ENCODE data around the genes PTPRG and FEZF2.

GRCh38 chr3:59678024-59678433 lies 628.2 kb upstream of the CFAP20DC start:
- PRO-cap, 2 experiments = no peak in any of the 2 experiments

GRCh38 chr3:59758954-59759418 lies 709.2 kb upstream of the CFAP20DC start:
- PRO-cap, 2 experiments = no peak in any of the 2 experiments

GRCh38 chr3:60081689-60082131 lies 1031.9 kb upstream of the CFAP20DC start:
- PRO-cap, 2 experiments = no peak in any of the 2 experiments

DNA sequence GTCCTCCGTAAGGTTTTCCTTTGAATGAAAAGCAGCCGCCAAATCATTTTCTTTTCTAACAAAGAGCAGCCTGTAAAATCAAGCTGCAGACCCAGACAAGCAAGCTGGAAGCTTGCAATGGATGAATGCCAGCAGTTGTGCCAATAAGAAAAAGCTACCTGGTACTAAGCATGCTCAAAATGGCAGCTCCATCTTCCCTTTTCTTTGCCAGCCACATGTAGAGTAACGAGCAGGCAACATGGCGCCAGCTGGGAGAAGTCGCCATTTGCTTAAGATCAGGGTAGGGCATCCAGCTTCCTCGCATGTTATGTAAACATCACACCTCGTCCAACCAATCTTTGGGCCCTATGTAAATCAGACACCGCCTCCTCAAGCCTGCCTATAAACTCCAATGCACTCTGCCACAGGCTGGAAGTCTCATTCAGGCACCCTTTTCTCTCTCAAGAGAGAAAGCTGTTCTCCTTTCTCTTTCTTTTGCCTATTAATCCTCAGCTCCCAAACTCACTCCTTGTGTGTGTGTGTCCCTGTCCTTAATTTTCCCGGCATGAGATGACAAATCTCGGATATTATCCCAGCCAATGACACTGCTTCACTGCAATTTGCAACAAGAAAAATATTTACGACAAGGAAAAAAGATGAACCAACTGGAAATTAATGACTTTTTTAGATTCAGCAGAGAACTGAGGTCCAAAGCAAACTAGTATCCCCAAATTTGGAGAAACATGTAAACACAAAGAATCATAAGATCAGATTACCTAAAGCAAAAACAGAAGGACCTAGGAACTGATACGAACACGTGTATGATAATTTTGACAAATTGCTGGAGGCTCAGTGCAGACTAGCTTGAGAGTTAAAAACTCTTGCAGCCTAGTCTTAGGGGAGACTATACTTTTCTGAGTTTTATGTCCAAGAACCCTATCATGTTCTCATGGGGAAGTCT lies 973.7 kb downstream of the FHIT start:
- PRO-cap, 2 experiments = no peak in any of the 2 experiments

DNA sequence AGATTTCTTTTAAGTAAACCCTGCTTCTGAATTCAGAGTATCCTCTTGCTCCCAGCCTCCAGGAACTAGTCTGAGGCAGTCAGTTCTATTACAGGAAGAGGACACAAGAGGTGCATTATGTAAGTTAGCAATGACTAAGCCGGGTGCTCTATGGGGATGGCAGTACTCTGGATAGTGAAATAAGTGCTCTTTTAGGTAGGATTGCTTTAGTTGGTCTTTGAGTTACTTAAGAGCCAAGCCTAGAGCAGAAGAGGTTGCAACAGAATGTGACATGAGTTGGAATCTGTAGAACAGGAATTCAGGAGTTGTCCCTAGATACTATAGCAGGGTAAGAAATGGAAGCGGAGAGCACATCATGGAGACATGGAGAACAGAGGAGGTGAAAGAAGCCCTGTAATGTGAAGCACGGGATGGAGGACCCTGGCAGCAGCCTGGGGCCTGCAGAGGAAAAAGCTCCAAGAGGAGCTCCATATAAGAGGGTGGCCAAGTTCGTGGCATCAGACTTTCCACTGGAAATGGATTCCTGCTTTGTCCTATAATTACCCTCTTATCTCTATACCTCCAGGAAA lies 851.3 kb downstream of the FHIT start:
- PRO-cap, 2 experiments = no peak in any of the 2 experiments

DNA sequence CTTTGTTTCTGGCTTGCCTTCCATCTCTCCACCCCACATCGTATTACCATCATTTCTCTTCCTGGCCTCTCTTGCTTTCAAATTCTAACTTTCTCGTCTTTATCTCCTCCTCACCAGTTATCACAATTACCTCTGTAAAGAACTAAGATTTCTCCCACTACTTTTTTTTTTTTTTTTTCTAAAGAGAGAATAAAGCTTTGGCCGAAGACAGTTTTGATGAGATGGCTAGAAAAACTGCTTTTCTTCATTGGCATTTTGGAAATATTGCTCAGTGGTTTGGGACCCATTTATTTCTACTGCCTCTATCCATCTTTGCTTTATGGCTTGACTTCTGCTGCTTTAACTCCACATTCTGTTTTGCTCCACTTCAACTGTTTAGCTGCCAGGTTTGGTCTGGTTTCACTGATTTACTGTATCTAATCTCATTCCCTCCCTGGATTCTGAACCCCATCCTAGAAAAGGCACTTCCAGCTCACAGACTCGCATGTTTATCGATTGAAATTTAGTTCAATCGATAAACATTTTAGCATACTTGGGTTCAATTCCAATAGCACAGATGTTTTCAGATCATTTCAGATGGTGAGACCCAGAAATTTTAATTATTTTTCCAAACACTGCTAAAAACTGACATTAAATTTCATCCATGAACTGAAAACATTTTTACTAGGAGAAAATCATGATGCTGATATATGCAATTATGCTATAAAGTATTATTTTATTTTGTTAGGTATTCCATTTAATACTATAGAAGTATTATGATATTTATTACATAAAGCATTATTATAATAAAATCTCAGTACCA lies 830.2 kb downstream of the FHIT start:
- PRO-cap, 2 experiments = no peak in any of the 2 experiments

DNA sequence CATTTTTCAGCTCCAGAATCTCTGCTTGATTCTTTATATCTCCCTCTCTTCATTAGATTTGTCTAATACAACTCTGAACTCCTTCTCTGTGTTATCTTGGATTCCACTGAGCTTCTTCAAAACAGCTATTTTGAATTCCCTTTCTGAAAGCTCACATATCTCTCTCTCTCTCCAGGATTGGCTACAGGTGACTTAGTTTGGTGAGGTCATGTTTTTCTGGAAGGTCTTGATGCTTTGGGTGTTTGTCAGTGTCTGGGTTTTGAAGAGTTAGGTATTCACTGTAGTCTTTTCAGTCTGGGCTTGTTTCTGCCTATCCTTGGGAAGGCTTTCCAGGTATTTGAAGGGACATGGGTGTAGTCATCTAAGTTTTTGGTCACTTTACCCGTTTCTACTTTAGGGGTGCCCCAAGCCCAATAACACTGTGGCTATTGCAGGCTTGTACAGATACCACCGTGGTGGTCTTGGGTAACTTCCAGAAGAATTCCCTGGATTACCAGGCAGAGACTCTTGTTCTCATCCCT lies 781.7 kb downstream of the FHIT start:
- PRO-cap, 2 experiments = no peak in any of the 2 experiments

- PRO-cap, 2 experiments = no peak in any of the 2 experiments
These were observed 286.0 kb downstream of the FHIT start for GRCh38 chr3:60965104-60965876.

GRCh38 chr3:61251712-61252271 lies 540 bp upstream of the FHIT start:
- PRO-cap, 2 experiments = no peak in any of the 2 experiments

GRCh38 chr3:61561337-61561736 lies at the start of gene PTPRG:
PTPRG (plus strand) TSS chr3:61561571.
- PRO-cap, 2 experiments = peak in 2 of 2 experiments; most common plus-strand start chr3:61561571 (in 2); most common minus-strand start chr3:61561441 (in 2)

- PRO-cap, 2 experiments = no peak in any of the 2 experiments
These were observed 14.5 kb downstream of the PTPRG start for GRCh38 chr3:61575812-61576276.

DNA sequence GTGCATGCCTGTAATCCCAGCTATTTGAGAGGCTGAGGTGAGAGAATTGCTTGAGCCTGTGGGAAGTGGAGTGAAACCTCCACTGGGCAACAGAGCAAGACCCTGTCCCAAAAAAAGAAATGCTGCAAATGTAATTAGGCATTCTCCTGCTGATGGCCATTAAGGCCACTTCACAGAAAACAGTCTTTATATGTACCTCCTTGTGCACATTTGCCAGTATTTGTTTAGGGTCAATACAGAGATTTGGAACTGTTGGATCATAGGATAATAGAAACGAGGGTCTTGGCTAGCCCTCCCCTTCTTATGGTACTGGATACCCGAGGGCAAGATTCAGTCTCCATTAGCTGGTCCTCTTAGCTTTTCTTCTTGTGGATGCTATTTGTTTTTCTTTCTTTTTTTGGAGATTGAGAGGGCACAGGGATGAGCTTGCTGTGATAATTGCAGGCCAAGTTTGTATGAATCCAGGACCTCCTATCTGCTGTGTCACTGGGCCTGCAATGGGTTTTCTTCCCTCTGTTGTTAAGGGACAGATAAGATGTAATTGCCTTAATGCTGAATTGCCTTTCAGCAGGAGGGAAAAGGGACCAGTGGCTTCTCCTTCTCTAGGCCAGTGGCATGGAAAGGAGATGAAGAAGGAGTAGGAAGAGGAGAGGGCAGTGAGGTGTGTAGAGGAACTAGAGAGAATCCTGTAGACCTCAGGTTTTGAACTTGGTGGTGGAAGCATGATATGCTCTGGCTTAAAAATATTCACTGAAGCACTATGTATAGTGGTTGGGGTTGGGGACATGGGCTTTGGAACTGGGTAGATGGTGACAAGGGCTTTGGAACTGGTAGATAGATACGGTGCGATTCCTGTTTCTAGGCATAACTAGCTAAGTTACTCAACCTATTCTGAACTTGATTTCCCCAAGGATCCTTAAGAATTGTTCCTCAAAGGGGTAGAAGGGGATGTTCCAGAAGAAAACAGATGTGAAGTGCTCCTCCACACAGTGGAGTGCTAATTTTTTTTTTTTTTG lies 29.9 kb downstream of the PTPRG start:
- PRO-cap, 2 experiments = no peak in any of the 2 experiments

GRCh38 chr3:61683270-61683599 lies 121.9 kb downstream of the PTPRG start:
- PRO-cap, 2 experiments = no peak in any of the 2 experiments

DNA sequence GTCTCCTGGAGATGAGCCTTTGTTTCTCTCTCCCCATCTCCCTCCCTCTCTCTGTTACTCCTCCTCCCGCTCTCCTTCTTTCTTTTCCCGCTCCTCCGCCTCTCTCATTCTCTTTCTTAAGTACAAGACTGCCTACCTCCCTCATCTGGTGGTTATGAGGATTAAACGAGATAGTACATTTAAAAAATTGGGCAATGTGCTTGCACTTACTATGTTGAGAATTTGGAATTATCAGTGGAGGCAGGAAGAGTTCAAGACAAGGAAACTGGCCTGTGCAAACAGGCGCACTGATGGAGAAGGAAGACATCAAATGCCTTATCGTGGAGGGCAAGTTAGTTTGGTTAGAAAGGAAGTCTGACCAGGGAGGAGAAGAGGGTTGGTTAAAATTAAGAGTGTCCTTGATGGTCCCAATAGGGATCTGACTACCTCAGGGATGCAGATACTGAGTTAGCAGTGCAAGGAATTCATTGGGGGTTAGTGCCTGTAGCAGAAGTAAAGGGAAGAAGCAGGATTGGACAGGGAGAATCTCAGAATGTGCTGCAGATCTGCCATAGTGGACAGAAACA lies 123.7 kb downstream of the PTPRG start:
- PRO-cap, 2 experiments = no peak in any of the 2 experiments

GRCh38 chr3:61767209-61768217 lies 206.1 kb downstream of the PTPRG start:
- PRO-cap, 2 experiments = no peak in any of the 2 experiments

DNA sequence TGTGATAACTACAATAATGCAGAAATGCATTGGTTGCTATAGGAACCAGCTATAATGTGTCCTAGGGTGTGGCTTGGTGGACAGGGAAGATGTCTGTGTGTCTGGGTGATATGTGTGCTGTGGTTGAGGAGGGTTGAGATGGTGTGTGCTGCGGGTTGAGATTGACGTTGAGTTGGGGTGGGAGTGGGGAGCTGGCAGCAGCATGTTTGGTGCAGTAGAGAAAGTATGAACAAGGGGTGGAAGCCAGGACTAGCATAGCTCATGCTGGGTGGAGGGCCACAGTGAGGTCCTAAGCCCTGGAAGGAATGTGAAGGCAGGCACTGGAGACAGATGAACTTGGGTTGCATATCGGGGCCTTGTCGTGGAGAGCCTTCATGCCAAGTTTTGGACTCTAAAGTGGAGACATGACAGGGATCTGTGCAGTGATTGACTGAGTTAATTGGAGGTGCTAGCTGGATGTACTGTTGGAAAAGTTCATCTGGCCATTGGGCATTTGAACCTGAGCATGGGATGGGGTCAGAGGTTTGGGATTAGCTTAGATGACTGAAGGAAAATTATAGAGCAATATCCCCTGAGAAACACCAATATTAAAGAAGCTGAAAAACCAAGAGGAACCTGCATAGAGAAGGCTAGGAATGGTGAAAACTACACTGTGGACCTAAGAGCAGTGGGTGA lies 222.2 kb downstream of the PTPRG start:
- PRO-cap, 2 experiments = no peak in any of the 2 experiments

DNA sequence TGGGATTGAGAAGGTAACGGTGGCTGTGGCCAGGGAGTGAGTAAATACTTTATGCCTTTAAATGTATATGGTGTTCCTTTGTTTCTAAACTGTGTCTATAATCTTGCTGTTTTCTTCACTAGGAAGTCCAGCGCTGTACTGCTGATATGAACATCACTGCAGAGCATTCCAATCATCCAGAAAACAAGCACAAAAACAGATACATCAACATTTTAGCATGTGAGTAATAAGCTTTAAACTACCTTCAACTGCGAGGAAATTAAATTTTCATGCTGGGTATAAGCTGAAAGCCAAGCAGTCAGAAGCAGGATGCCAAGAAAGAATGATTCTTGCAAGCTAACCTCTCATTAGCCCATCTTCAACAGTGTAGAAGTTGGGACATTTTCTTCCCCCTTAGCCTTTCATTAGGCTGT lies 56.1 kb upstream of the C3orf14 start:
- PRO-cap, 2 experiments = no peak in any of the 2 experiments

DNA sequence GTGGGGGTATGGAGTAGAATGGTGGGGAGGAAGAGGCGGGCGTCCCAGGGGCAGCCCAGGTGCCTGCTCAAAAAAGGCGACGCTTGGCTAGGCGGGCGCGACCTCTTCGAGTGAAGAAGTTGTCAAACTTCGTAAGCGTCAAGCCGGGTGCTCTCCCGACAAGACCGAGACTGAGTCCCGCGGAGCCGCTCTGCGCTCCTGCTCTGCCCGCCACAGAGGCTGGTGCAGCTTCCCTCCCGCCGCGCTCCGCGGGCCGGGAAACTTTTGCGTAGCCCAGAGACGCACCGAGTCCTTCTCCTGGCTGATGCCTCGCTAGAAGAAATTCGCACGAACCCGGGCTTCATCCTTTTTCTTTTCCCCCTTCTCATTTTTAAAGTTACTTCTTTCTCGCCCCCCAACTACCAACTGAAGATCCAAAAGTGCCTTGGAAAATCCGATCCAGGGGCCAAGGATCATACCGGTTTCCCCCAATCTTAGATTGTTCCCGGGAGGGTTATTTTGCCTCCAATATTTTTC lies 2.9 kb downstream of the FEZF2 start:
- PRO-cap, 2 experiments = no peak in any of the 2 experiments

GRCh38 chr3:62373363-62373723 lies at the start of gene FEZF2:
FEZF2 (minus strand) TSS chr3:62373550.
- PRO-cap, 2 experiments = no peak in any of the 2 experiments

- PRO-cap, 2 experiments = peak in 1 of 2 experiments; most common minus-strand start chr3:62873550 (in 1)
These were observed 2.0 kb downstream of the CADPS start for GRCh38 chr3:62873253-62873600.

Data from right ventricle myocardium (tissue), 1 donor.